REH cell (cell line): ENCODE measurements around the gene SNRPA1.

DNA sequence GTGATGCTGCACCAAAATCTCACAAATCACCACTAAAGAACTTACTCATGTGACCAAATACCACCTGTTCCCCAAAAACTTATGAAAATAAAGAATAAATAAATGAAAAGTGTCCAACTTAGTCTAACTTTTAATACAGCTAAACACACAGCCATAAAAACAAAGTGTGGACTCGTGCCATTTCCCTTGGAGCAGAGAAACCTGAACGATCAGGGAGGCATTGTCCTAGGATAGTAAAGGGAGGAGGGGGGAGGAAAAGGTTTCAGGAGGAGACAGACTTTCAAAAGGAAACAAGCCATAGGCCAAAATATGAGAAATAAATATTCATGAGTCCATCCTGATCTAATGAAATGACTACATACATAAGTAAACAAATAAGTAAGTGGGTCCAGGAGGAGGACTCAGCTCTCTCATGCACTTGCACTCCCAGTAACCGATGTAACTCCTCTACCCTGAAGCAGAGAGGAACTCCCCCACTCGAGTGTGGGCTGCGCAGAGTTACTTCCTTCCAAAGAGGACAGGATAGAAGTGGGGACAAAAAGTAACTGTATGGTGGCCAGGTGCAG, 27.4 kb downstream of the PGPEP1L start:
- PRO-cap, result no peak

DNA sequence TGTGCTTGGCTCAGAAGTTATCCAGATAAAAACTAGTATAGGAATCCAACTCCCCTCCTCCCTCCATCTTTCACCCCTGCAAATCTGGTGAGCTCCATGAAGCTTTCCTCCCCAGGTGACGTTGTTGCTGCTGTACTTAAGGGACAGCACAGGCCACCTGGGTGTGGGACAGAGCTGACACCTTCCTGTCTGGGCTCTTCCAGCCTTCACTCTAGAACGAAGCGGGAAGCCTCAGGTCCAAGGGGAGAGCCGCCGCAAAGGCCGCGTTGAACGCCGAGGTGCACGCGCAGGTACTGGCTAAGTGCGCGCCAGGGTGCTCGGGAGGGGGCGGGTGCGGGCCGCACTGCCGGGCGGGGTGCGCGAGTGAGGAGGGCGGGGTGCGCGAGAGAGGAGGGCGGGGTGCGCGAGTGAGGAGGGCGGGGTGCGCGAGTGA, 192.8 kb upstream of the LYSMD4 start:
- PRO-cap, result no peak

DNA sequence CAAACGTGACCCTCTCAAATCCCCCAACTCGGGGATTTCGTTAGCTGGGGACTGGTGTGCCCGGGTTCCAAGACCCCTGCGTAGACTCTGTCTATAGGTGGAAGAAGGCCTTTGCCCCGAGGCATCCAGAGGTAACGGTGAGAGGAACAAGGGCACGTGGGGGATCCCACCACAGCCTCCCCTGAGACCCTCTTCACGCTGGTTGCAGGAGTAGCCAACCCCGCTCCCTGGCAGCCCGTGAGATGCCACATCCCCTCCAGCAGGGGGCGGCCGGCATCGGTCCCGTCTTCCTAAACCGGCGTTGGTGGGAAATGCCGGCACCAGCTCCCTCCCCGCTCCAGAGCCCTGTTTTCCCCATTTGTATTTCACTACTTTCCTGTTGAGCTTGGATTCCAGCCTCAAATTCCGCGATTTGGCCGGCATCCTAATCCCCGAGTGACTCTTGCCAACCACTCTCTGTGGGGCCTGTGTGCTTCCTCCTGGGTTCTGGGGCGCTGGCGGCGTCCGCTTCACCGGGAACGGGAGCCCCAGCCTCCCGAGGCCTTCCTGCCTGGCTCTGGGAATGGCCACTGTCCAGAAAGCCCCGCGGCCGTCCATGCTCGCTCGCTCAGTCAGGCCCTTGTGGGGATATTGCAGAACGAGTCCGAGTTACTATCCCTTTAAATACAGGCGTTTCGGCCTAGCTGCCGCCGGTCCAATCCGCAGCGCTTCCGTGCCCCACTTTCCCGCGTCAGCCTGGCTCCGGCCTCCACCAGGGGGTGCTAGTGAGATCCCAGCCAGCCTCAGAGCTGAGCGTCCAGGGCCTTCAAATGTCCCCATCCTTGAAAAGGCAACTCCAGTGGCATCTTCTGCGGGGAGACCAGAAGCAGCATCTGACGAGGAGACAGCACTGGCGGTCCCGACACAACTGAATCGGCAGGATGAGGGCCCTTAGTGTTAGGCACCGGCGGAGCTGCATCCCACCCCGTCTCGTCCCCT, 8.1 kb upstream of the ADAMTS17 start:
- PRO-cap, result unidirectional peak, plus-strand start at position 287 of the sequence; unidirectional peak, minus-strand start at position 688 of the sequence; unidirectional peak, minus-strand start at position 737 of the sequence

DNA sequence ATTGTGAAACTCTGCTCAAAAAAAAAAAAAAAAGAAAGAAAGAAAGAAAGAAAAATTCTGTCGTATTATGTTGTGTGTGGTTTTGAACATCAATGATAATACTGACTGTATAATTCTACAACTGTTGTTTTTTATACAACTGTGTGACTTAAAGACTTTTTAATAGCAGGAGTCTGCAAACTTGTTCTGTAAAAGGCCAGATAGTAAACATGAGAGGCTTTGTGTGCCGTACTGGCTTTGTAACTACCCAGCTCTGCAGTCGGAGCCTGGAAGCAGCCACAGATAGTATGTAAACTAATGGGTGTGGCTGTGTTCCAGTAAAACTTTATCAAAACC, 11.8 kb downstream of the ASB7 start:
- PRO-cap, result no peak

- PRO-cap, result no peak
Measured at GRCh38 chr15:100694499-100695010, 92.2 kb downstream of the ASB7 start.

GRCh38 chr15:100920456-100921751, 1.7 kb downstream of the LRRK1 start:
- PRO-cap, result no peak

- PRO-cap, result no peak
Measured at GRCh38 chr15:101027113-101027972, 108.2 kb downstream of the LRRK1 start.

GRCh38 chr15:101091076-101092139, 160.4 kb downstream of the CHSY1 start:
- PRO-cap, result no peak

DNA sequence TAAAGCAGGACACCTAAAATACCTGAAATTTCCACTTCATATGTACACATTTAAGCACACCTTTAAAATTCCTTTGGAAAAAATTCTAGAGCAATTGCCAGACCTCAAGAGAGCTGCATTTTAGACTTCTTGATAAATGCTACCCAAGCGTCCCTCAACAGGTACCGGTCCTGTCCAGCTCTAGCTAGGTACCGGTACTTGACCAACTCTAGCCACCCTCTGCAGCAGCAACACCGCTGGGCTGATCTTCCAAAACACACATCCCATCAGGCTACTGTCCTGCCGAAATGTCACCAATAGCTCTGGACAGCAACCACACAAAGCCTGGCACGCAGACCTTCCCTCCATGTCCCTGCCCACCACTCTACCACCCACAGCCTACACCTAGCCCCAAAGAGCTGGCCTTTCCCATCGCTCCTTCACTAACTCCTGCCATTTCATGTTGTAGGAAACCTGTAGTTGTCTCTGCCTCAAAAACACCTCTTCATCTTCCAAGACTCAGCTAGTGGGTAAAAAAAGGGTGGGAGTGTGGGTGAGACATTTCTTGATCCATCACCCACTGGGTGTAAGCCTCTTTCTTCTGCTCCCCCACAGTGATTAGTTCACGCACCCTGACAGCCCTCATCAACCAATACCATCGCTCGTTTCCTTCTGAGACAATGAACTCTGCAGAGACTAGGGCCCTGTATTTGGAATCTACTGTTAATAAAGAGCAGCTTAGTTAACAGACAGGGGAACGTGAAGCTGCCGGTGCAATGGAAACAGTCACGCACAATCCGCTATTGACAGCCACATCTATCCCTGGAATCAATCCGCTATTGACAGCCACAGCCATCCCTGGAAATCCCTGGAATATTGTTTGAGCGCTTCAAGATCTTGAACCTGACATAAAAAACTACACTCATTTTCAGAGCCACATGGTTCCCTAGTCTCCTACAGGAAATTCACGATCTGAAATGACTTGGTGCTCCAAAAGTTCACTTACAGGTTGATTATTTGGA, 6.7 kb downstream of the CHSY1 start:
- PRO-cap, result no peak

- PRO-cap, result no peak
Measured at GRCh38 chr15:101247239-101247906, 4.5 kb downstream of the CHSY1 start.

DNA sequence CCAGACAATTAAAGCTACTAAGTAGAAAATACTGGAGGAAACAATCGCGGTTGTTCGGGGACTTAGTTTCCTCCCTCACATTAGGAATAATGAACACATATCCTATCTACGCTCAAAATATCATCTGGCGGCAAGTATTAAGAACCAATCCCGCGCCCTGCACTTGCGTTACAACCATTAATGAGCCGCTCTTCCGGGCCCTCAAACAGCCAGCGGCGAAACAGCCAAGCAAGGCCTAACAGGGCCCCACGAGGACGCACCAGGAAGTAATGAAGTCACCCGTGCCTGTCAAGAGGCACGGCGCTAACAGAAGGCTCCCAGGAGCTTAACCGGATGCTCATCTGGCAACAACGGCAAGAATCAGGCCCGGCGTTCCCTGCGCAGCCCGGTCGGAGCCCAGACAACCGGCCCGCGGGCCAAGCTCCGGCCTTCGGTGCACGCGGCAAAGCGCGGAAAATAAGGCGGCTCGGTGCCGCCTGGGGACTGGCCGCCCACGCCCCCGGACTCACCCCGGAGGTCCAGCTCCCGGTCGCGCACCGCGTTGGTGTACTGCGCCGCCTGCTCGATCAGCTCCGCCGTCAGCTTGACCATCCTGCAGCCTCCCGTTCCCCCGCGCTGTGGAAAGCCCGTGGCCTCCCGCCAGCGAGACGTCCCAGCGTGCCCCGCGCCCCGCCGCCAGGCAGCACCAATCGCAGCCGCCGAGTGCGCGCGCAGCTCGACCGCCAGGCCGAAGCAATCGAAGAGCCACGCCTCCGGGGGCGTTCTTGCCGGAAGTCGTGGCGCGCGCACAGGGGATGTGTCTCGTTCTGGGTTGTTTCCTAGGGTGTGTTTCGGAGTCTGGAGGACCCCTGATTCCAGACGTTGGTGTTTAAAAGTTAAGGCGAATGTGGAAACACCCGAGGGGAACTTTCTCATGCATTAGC, at the start of gene SNRPA1:
TSS of gene SNRPA1 (minus strand) at position 661 of the 923 bp plus-strand sequence.
- PRO-cap, result bidirectional peak, plus-strand start at position 204 of the sequence, minus-strand start at position 179 of the sequence; bidirectional peak, plus-strand start at position 761 of the sequence, minus-strand start at position 619 of the sequence

DNA sequence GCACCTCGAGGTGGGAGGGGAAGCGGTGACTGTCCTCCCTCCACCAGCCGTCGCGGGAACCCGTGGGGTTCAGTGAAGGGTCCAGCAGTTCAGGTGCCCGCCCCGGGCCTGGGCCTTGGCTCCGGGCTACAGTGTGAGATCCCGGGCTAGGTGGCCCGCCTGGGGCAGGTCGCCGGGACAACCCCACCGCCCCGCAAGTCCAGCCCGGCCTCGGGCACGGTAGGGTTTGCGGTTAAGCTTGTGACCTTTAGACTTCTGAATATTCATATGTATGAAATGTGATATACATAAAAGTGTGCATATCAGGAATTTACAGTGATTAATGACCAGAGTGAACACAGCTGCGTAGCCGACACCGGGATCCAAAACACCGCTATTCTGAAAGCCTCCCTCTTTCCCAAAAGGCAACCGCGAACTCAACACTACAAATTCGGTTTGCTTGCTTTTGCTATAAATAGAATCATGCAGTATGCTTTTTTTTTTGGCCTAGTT, 509 bp upstream of the SNRPA1 start:
- PRO-cap, result no peak

DNA sequence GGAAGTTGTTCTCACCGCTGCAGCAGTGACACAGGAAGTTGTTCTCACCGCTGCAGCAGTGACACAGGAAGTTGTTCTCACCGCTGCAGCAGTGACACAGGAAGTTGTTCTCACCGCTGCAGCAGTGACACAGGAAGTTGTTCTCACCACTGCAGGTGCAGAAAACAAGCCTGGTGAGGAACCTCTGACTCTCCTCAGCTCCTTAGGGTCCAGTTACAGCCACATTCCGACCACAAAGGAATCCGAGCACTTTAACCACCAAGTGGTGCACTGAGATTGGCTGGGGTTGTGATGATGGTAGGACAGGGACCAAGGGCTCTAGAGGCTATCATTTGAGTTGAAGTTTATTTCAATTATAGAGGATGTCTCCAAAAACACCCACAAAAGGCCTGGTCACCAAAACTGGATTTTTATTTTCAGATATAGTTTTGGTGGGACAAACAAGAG, 39.3 kb upstream of the SNRPA1 start:
- PRO-cap, result bidirectional peak, plus-strand start at position 146 of the sequence, minus-strand start outside the sequence

DNA sequence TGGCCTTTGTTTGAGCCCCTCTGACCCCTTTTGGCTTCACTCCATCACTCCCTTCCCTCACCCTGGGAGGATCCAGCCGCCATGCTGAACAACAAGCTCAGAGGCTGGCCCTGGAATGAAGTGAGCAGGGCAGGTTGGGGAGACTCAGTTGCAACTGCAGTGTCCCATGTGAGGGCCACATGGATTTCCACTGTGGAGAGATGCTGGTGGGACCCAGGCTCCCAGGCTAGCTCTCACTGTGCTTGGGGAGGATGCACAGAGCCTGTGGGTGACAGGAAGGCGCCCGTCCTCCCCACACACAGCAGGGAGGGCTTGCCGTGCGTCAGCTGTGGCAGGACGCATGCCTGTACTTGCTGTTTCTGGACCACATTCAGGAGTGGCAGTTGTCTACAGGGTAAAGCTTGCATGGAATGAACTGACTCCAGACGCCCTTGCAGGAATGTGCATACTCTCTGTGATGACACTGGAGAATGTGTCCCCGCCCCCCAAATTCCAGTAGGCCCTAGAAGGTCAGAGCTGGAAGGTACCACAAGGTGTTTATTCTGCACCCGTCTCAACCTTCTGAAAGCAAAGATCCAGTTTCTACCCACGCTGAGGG, 63.8 kb upstream of the SNRPA1 start:
- PRO-cap, result no peak

- PRO-cap, result no peak
Measured at GRCh38 chr15:101384638-101385240, 89.7 kb upstream of the SNRPA1 start.

GRCh38 chr15:101447622-101448171, 41.8 kb downstream of the PCSK6 start:
- PRO-cap, result no peak

DNA sequence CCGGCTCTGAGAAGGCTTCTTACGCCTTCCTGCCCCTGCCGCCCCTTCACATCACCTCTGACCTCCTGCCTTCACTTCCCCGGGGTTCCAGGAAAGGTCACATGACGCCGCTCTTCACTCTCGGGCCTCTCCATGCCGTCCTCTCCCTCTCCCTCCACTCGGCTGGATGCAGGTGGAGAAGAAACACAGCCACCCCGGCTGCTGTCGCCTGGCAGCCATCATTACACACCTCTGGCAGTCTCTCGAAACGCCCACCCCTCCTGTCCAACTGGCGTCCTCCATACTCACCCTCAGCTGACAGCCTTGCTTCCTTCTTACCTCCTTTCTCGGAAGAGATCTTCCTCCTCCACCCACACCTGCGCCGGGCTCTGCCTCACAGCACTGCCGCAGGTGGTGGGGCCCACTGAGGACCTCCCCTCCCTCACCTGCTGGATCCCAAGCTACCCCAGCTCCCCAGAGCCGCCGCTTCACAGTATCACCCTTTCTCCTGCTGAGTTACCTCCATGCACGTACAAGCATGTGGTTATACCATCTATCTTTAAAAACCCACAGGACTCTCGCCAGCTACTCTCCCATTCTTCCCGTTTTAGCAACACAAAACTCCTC, 7.1 kb upstream of the PCSK6 start:
- PRO-cap, result no peak

DNA sequence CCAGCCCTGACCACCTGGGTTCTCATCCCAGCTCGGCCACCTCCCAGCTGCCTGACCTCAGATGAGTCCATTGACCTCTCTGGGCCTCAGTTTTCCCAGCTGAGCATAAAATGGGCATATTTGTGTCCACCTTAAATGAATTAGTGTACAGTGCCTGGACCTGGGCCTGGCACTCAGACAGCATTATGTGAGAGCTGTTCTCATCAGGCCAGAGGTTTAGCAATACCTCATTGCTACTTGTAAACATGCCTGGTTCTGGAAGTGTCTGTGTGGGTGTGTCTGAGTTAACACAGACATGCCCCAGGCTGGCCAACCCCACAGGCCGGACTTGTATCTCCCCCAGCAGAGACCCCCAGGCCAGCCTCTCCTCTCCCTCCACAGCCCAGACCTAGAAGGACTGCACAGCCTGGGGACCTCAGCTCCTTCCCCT, 11.6 kb upstream of the PCSK6 start:
- PRO-cap, result no peak

GRCh38 chr15:101980110-101980532, 168.1 kb downstream of the OR4F15 start:
- PRO-cap, result no peak